SJSA1 (cell line): ENCODE results near the gene H4C2.

DNA sequence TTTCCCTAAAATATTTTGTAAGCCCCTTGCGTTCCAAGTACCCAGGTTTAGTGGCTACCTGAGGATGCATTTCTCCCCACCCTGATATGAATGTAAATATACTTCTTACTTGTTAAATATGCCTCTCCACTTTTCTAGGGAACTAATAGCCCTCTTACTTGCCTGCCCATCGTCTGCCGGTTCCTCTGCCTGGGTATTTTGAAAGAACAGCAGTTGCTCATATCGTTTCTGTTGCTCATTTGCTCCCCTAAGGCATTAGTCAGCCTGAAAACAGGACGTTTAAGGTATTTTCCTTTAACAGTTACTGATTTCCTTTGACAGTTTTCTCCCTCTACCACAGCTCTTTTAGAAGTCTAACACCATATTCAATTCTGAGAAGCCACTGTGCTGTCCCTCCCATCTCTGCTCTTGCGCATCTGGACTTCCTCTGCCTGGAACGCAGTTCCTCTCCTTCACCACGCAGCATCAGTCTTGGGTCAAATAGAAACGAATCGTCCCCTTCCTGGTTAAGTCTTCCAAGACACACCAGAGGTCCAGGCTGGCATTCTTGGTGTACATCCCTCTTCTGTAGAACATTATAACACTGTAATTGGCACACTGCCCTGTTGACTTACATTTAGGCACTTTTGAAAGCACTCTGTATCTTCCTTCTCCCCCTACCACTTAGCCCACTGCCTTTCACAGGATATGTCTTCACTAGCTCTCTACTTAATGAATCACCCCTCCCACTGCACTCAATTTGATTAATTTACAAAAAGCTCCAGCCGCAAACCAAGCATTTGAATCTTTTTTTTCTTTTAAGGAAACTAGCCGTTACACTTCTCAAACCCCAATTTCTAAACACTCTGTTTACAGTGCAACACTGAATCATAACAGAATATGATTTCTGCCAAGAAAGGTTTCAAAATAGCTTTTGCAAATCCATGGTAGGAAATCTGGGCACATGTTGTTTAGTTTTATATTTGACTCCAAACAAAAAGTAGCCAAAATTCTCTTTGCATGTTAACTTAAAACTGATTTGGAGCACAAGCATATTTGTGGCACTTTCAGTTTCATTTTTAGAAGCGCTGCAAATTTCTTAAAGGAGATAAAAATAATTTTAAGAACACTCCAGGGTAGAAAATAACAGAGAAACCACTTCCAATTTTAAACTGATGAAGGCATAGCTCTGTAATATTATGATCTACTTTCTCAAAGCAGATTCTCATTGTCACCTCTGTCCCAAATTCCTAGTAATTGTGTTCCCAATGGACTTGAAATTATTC is 140.8 kb upstream of the CARMIL1 start:
- RAMPAGE, long total RNA = no peak

DNA sequence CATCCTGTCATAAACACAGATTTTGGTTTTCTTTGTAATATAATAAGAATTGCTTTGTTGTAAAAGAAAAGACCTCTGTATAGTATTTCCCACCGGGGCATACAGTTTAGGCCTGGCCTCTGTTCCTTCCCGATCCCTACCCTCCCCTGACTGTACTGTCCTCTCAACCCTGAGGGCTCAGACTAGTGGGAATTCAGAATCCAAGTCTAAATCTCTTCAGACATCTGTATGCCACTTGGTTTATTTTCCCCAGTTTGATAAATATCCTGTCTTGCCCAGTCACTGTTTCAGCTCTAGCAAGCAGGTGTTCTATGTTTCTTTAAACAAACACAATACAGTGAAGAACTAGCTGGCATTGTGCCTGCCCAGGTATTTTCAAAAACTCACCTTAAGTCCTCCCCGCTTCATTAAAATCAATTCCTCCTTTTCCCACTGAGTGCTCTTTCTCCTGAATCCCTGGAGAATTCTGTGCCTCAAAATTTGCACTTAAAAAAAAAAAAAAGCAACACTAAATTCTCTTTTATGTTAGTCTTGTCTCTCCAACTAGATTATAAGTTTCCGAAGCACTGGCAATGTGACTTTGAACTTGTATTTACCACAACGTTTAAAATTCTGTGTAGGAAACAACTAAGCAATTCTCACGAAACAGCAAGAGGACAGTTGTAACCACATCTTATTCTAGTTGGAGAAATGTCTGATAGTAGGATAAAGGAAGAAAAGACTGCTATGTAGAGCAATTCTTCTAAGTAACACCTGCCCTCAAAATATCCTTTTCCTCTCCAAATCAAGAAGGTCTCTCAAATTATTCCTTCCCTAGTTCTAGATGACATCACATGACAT is 112.0 kb upstream of the CARMIL1 start:
- RAMPAGE, long total RNA = no peak

DNA sequence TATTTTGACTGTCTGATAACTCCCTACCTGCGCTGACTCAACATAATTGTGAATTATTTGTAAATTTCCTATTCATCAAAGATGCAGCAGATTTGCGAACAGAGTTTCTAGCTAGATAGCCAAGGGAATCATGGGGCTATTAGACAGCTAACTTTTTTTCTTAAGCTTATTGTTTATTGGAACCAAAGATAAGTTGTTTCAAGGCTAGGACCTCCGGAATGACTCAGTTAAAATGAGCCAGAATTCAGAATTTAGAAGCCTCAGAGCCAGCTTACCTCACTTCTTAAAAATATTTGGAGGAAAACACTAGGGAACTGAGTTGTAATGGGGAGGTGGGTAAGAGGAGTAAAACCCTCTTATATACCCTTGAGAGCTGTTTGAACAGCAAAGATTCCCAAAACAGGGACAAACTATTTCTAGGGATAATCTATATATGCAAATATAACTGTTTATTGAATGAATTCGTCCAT is 12.8 kb upstream of the CARMIL1 start:
- RAMPAGE, long total RNA = no peak

GRCh38 chr6:25296777-25297169 is 17.6 kb downstream of the CARMIL1 start:
- RAMPAGE, long total RNA = no peak

GRCh38 chr6:25317809-25318368 is 38.7 kb downstream of the CARMIL1 start:
- RAMPAGE, long total RNA = no peak

DNA sequence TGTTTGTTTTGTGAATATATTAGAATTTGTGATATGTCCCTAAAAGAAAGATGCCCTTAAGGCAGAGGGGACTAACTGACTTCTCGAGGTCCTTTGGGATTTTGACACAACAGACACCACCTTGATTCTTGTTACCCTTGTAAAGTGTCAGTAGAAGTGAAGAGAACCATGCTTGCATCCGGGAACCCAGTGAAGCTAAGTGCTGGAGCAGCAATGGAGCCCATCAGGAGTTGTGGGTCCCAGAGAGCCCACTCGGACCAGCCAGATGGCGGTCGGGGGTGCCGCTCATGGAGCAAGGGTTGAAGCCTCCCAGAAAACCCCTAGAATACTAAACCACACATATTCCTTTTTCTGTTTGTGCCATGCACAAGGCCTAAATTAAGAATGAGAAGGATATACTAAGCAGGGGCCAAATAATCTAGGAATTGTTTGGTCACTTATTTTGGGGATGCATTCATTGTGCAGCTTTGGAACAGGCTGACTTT is 29.4 kb upstream of the SCGN start:
- RAMPAGE, long total RNA = no peak

DNA sequence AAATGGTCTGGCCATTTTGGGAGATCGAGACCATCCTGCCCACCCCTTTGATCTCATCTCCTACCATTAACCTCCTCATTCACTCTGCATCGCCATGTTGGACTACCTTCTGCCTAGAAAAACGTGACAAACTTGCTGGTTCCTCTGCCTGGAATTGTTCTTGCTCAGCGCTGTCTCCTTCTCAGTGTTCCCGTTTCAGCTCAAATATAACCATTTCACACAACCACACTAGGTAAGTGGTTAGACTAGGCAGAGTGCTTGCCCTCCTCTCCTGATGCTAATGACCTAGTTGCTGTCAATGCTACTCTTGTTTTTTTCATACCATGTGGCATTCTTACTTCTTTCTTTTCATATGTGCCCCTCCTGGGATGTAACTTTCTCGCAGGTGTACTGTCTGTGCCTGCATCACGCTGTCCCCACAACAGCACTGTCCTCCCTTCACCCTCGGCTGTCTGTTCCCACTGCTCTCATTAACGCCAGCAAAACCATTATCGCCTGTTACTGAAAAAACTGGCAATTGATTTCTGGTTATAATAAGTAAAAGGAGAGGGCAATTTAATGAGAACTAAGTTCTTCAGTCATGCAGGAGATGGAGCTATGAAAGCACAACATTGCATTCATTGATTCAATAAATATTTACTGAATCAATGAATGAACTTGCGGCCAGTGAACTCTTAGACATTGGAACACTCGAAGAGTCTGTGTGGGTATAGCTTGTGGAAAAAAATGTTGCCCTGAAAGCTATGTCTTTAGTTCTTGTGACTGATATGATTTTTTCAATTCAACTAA is 1.8 kb downstream of the SLC17A4 start:
- RAMPAGE, long total RNA = no peak

DNA sequence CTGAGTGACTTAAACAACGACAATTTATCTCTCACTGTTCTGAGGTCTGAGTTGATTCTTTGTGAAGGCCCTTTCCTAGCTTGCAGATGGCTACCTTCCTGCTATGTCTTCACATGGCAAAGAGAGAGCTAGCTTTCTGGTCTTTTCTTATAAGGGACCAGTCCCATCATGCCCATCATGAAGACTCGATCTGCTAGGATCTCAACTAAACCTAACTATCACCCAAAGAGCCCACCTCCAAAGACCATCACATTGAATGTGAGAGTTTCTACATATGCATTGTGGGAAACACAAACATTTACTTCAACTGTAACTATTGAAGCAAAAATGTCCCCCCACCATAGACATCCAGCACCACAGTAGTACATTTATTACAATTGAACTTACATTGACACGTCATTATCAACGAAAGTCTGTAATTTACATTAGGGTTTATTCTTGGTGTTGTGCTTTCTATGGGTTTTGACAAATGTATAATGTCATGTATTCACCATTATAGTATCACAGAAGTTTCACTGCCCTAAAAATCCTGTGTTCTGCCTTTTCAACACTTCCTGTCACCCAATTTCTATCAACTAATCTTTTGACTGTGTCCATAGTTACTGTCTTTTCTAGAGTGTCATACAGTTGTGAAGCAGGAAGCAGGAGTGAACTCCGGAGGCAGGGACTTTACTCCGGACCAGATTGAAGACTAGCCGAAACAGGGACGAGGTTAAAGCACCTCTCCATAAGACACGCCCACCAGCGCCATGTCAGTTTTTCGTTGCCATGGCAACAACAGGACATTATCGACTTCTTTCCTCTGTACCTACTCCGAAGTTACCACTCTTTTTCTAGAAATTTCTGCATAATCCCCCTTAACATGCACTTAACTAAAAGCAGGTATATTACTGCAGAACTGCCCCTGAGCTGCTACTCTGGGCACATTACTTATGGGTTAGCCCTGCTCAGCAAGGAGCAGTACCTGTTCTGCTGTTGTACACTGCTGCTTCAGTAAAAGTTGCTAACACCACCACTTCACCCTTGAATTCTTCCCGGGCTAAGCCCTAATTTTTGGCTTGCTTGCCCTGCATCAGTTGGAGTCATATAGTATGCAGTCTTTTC is 25.0 kb downstream of the TRIM38 start:
- RAMPAGE, long total RNA = no peak

GRCh38 chr6:25991663-25992300 is 25.8 kb downstream of the H1-1 start:
- RAMPAGE, long total RNA = no peak

- RAMPAGE, long total RNA = no peak
Observed at GRCh38 chr6:26015981-26017213, 1.2 kb downstream of the H1-1 start.

- RAMPAGE, long total RNA = start-site peak on the minus strand at chr6:26027280-26027286, 586 and 397 reads in 2 replicates
Observed at GRCh38 chr6:26026628-26027619, at the start of gene H4C2. Gene H4C2 (minus strand): TSS chr6:26027283.

DNA sequence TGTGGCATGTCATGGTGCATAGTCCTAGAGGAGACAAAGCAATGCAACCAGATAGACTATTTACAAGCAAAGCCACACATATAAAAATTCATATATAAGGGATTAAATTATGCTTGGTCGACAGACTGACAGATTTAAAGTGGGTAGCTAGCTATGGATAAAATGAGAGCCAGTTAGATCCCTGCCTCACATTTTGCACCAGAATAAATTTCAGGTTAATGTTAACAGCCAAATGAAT is 1.1 kb downstream of the H3C2 start:
- RAMPAGE, long total RNA = no peak

DNA sequence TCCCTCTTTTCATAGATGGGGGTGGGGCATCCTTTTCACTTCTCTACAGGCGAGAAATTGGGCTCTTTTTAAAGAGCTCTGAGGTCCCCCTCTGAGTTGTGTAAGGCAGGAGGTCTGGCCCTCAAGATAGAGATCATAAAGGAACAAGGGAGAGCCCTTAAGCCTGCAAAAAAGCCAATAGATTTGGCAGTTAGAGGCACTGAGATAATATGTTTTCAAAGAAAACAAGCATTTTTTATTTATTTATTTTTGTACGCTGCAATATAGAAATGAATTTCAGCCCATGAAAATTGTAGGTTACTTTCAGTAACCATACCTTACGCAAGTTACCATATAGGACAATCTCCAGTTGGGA is 830 bp upstream of the H1-2 start:
- RAMPAGE, long total RNA = no peak

DNA sequence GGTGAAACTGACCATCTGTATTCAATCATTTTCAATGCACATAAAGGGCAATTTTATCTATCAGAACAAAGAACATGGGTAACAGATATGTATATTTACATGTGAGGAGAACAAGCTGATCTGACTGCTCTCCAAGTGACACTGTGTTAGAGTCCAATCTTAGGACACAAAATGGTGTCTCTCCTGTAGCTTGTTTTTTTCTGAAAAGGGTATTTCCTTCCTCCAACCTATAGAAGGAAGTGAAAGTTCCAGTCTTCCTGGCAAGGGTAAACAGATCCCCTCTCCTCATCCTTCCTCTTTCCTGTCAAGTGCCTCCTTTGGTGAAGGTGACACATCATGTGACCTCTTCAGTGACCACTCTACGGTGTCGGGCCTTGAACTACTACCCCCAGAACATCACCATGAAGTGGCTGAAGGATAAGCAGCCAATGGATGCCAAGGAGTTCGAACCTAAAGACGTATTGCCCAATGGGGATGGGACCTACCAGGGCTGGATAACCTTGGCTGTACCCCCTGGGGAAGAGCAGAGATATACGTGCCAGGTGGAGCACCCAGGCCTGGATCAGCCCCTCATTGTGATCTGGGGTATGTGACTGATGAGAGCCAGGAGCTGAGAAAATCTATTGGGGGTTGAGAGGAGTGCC is 5.3 kb downstream of the HFE start:
- RAMPAGE, long total RNA = no peak

GRCh38 chr6:26171037-26171568 is 12.5 kb upstream of the H2BC6 start:
- RAMPAGE, long total RNA = no peak

DNA sequence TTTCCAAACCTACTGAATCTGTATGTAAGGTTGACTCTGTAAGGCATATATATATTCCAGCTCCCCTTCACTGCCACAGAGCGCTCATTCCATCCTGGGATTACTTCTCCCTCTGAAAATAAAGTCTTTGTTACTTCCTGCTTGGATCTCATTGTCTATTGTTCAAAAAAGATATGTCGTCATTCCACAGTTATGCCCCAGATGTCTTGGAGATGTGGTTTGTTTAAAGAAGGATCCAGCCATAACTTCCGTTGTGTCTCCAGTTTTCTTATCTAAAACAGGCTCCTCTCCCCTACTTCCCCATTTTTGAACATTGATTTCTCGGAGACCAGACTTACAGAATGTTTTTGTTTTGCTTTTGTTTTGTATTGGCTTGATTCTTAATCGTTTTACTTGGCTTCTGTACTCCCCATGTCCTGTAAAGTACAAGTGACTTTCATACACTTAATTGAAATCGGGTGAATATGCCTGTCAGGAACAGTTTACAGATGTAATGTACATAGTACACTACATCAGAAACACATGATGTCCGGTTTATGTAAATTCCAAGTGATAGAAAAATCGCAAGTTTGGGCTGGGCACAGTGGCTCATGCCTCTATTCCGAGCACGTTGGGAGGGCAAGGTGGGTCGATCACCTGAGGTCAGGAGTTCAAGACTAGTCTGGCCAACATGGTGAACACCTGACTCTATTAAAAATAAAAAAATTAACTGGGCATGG is 1.6 kb downstream of the H4C5 start:
- RAMPAGE, long total RNA = no peak

GRCh38 chr6:26206926-26207671 is 2.7 kb downstream of the H4C5 start:
- RAMPAGE, long total RNA = no peak

DNA sequence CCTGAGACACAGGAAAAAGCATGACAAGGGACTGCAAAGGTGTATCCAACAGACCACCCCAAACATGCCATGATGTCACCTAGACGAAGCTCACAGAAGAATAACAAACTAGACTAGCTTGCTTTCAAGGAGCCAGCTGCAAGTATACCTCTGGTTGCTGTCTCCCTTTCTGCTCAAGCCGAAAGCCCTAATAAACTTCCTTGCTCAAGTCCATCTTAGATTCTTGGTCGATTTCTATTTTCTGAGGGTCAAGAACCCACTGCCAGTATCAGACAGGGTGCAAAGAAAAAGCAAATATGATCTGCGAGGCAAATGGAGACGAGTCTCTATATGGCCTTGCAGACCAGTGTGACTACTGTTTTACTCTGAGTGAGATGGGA is 3.3 kb downstream of the H4C5 start:
- RAMPAGE, long total RNA = no peak

GRCh38 chr6:26232969-26233592 is 1.7 kb downstream of the H1-3 start:
- RAMPAGE, long total RNA = no peak

DNA sequence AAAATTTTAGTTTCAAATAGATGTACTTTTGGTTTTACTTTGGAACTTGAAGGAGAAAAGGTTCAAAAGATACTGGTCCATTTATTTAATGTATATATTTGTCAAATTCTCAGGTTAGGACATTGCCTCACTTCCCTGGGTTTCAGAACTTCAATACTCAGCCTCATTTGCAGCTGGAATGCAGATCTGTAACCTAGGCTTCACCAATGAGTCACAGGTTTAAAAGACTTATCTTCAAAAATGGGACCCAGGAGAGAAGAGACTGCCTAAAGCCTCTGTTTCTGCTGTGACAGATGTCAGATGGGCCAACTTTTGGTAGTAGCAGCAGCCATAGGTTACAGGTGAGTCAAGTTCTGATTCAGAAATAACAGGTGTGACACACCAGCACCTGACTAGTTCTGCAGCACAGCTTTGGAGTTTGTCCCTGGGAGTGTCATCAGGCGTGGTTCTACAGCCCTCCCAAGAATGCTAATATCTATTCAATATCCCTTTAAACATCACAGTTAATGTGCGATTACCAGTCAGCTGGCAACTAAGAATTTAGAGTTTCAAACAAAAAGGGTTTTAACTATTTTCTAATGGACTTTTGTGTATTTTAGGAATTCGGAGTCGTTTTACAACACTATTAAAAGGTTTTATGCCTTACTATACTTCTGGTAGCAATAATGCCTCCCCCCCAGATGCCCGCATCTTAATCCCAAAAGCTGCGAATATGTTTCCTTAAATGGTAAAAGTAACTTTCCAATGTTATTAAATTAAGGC is 3.0 kb downstream of the H4C6 start:
- RAMPAGE, long total RNA = no peak